ENCODE measurements around the genes GOT2, CDH11 and CDH5.

GRCh38 chr16:58176882-58177403, 21.0 kb downstream of the CSNK2A2 start:
- PRO-cap, 2 experiments: no peak in any of the 2 experiments

DNA sequence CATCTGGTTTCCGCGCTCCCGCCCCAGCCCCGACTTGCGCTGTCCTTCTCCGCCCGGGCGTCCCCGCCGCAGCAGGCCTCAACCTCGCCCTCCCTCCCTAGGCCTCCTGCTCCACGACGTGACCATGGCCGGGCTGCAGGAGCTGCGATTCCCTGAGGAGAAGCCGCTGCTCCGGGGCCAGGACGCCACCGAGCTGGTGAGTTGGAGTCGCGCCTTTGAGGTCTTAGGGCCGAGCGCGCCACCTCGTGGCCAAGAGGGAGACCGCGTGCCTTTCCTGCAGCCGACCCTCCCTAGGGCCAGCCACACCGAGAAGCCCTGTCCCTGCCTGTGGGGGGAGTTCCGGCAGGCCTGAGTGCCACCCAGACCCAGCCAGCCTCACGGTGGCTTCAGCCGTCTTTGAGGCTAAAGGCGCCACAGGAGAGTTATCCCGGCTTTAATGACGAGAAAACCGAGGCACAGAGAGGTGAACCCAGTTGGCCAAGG, 12.2 kb upstream of the NDRG4 start:
- PRO-cap, 2 experiments: no peak in any of the 2 experiments

DNA sequence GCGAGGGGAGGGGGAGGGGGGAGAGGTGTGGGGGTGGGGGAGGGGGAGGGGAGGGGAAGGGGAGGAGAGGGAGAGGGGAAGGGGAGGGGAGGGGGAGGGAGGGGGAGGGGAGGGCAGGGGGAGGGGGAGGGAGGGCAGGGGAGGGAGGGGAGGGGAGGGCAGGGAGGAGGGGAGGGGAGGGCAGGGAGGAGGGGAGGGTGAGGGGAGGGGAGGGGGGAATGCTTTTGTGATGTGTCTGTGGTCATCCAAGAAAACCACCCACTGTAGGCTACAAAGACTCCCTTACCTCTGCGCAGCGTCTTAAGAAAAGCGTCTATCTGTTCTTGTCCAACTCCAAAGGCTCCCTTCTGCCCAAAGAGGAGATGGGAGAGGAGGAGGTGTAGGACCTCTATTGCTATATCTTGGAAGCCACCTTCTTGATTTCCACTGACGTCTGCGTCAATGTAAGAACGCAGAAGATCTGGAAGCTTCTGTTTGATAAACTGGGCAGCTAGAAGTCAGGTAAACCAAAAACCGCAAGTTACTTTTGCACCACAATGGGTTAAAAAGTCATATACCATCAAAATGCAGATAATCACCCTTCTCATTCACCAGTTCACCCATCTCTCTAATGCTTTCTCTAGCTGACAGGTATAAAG, 43.2 kb downstream of the CNOT1 start:
- PRO-cap, 2 experiments: no peak in any of the 2 experiments

GRCh38 chr16:58611876-58612448, 17.7 kb downstream of the CNOT1 start:
- PRO-cap, 2 experiments: no peak in any of the 2 experiments

DNA sequence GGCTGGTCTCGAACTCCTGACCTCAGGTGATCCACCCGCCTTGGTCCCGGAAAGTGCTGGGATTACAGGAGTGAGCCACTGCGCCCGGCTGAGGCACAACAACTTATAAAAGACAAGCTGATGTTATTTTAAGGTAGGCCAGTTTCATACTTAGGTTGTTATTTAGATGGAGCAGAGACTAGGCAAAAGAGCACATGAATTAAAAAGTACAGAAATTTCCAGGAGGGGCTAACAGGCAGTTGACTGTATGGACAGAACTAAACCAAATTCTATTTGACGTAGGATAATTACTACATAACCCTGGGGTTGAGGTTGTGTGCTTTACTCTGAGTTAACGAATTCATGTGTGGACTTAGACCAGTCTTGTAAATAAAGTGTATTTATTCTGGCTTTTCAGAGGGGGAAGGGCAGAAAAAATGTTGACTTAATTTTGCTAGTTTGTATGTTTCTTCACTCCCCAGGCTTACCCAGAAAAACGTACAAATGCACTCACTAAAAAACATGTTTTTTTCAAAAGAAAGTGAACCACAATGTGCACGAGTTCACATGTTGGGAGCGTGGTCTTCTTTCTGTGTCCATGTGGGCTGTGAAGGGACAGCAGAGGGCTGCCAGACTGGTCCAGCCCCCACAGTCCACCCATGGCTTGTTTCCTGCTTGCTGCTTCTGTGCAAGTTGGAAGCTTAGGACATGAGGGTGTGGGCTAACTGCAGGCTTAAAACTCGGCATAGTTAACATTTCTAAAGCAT, 13.1 kb downstream of the GOT2 start:
- PRO-cap, 2 experiments: no peak in any of the 2 experiments

GRCh38 chr16:58733496-58734564, at the start of gene GOT2:
Gene GOT2, minus strand, starts transcription at chr16:58734316.
- PRO-cap, 2 experiments: peak in 1 of 2 experiments; most common plus-strand start chr16:58733904 (in 1); most common minus-strand start chr16:58733815 (in 1)

- PRO-cap, 2 experiments: no peak in any of the 2 experiments
Measured at GRCh38 chr16:61117794-61118148, 918.5 kb downstream of the CDH8 start.

DNA sequence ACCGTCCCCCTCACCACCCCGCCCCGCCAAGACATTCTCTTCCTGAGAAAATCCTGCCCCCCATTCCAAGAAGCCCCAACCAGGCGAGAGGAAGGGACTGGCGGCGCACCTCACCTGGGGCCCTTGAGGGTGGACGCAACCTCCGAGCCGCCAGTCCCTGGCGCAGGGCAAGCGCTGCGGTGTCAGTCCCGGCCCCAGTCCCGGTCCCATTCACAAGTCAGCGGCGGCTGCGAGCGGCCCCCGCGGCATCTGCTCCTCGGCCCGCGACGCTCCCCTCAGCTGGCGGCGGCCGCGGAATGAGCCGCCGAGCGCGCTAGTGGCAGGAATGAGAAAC, at the start of gene CDH11:
Gene CDH11, minus strand, starts transcription at position 298 of the 334 bp plus-strand sequence.
- PRO-cap, 2 experiments: peak in 1 of 2 experiments; most common minus-strand start position 298 of the sequence (in 1)

GRCh38 chr16:65728012-65728708, 606.3 kb upstream of the CDH11 start:
- PRO-cap, 2 experiments: peak in 1 of 2 experiments; most common minus-strand start chr16:65728247 (in 1)

DNA sequence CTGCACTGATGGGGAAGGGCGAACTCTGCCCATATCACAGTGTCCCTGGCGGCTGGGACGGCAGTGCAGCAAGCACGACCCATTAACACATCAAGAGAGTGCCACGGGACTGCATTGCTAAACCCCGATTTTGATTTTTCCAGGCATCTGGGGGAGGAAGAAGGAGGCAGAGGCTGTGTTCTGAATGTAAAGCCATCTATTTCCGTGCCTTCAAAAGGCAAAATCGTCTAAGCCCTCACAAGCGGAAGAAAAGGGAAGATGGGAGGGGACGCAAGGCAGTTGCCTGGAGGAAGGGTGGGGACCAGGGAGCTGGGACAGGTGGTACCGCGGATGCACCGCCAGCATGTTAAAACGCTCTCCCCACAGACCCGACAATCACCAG, 238.9 kb upstream of the CDH5 start:
- PRO-cap, 2 experiments: no peak in any of the 2 experiments

DNA sequence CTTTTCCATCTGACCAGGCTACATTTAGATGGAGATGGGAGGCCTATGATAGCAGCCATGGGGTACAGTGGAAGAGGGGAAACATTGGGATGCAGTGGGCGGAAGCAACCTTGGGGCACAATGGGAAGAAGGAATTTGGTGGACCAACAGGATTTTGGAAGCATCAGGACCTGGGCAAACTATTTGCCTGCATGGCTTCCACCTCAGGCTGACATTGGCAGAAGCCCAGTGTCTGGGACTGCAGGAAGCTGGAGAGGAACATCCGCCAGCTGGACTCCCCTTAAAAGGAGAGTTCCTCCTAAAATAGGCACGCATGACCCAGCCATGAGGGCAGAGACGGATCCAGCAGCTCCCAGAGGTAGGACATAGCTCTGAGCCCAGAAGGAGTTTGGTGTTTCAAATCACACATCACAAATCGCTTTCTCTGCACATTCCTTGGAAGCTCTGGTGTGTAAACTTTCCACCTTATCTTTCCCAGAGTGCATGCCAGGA, 231.2 kb upstream of the CDH5 start:
- PRO-cap, 2 experiments: no peak in any of the 2 experiments

DNA sequence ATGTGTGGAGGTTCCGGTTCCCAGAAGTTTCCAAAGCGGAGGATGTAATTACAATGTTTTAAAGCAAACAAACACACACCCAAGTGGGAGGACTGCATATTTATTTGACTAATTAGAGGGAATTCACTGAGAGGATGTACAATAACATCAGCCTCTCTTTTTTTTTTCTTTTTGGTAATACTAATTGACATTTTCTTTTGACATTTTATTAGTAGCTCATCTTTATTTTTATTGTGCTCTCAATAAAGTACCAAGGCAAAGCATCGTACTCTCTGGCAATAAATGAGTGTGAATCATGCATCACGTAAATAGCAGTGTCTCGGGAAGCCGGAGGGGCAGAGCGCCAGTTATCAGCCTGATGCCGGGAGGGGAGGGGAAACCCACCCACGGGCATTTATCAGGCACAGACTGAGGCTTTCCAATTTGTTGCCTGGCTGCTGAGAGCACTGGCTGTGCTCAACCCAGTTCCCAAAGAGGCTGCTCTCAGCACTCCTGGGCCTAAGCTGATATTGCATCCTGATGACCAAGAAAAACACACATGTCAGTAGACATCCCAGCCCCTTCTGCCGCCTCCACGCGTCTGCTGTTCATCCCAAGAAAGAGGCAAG, 118.4 kb upstream of the CDH5 start:
- PRO-cap, 2 experiments: peak in 1 of 2 experiments; most common plus-strand start position 421 of the sequence (in 1)

DNA sequence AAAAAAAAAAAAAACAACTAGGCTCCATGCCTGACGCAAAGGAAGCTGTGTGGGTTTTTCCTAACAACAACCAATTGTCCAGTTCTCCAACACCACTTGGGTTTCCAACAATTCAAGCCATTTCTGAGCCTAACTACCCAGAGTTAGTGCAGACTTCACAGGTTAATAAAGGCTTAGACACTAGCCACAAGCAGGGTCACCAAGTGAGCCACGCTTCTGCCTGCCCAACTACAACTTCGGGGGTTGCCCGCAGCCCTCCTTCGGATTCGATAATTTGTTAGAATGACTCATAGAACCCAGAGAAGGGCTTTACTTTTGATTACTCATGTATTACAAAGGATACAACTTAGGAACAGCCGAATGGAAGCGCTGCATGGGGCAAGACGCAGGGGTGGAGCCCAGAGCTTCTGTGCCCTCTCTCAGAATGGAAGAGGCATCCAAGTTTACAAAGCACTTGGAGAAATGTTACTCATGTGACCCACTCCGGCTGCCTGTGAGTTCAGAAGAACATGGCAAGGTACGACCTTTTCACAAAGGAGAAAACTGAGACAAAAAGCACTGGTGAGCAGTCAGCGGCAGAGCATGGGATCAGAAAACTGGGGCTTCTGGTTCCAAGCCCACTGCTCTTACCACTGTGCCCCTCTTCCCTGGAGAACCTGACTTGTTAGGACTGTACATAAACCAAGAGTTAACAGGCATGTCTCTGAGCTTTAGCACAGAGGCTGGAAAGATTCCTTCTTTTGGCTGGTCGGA, 7.5 kb upstream of the CDH5 start:
- PRO-cap, 2 experiments: no peak in any of the 2 experiments

DNA sequence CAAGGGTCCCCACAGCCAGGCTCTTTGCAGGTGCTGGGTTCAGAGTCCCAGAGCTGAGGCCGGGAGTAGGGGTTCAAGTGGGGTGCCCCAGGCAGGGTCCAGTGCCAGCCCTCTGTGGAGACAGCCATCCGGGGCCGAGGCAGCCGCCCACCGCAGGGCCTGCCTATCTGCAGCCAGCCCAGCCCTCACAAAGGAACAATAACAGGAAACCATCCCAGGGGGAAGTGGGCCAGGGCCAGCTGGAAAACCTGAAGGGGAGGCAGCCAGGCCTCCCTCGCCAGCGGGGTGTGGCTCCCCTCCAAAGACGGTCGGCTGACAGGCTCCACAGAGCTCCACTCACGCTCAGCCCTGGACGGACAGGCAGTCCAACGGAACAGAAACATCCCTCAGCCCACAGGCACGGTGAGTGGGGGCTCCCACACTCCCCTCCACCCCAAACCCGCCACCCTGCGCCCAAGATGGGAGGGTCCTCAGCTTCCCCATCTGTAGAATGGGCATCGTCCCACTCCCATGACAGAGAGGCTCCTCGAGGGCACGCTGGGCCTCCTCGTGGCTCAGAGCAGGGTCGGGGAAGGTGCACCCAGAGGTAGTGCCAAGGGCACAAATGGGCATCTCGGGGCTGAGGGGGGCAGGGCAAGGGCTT, at the start of gene CDH5:
Gene CDH5, plus strand, starts transcription at position 335 of the 643 bp plus-strand sequence.
- PRO-cap, 2 experiments: peak in 1 of 2 experiments; most common plus-strand start position 280 of the sequence (in 1); most common minus-strand start position 189 of the sequence (in 1)

GRCh38 chr16:66408117-66409244, 18.6 kb upstream of the BEAN1 start:
- PRO-cap, 2 experiments: no peak in any of the 2 experiments

GRCh38 chr16:66433478-66434325, 6.6 kb downstream of the BEAN1 start:
- PRO-cap, 2 experiments: peak in 1 of 2 experiments; most common minus-strand start chr16:66433958 (in 1)

GRCh38 chr16:66502165-66503006, 47.5 kb downstream of the TK2 start:
- PRO-cap, 2 experiments: no peak in any of the 2 experiments

DNA sequence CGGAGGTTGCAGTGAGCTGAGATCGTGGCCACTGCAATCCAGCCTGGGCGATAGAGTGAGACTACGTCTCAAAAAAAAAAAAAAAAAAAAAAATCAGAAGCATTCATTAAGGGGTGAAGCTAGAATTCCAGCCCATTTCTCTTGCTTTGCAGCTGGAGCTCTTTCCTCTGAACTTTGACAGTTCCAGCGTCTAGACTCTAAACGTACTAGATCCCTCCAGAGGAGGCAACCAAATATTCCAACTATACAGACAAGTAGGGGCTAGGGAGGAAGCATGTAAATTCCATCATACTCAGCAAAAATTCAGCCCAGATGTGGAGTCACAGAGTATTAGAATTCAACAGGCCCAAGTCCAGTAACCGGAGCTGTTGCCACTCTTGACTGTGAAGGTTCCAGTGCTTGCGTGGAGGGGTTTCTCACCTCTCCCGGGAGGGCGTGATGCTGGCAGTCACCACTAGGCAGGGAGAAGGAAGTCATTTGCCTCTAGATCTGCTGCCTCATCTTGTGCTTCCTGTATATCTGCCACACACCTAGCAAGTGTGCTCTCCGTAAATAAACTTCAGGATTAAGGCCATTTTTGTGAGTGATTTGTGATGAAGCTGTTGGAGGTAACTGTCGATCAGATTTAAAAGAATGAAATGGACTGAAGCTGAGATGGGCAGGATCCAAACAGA, 1.1 kb upstream of the CKLF start:
- PRO-cap, 2 experiments: peak in 1 of 2 experiments; most common plus-strand start position 500 of the sequence (in 1)

- PRO-cap, 2 experiments: no peak in any of the 2 experiments
Measured at GRCh38 chr16:66608107-66608863, 3.8 kb downstream of the CMTM3 start.

DNA sequence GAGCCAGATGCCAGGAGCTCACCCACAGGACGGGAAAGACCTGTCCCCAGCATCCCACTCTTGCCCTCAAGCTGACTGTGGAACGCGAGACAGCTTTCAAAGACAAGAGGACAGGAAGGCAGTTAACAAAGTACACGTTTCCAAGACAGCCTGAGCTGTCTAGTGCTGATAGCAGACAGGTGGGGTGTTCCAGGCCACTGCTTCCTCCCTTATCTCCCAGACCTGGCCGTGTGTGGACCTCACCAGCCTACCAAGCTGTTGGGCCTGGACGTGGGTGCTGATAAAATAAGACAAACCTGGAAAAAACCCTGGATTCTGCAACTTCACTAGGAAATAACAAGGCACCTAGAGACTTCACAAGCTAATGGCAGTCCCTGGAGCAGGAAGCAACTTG, 13.3 kb downstream of the CMTM3 start:
- PRO-cap, 2 experiments: no peak in any of the 2 experiments